Measurements from ENCODE around the gene COPS8.

GRCh38 chr2:235503022-235503642 is 9.3 kb downstream of the AGAP1 start:
- PRO-cap = no peak

GRCh38 chr2:235588443-235589217 is 94.8 kb downstream of the AGAP1 start:
- PRO-cap = no peak

DNA sequence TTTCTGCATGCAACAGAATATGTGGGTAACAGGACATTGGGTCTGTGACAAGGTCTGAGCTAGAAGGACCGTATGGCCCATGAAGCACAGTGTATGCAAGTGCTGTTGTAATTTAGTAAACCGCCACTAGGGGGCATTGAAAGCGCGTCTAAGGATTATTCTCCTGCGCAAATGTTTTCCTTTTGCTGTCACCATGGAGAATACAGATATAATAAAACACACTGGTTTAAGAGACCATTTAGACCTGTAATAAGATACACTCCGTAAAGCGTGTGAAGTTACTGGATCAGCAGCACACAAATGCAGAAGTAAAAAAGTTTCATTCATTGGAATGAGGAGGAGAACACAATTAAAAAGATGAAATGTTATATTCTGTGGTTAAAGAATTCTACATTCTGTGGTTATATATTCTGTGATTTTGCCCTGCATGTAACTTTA is 272.4 kb downstream of the AGAP1 start:
- PRO-cap = no peak

- PRO-cap = no peak
Observed at GRCh38 chr2:235792529-235793193, 298.8 kb downstream of the AGAP1 start.

DNA sequence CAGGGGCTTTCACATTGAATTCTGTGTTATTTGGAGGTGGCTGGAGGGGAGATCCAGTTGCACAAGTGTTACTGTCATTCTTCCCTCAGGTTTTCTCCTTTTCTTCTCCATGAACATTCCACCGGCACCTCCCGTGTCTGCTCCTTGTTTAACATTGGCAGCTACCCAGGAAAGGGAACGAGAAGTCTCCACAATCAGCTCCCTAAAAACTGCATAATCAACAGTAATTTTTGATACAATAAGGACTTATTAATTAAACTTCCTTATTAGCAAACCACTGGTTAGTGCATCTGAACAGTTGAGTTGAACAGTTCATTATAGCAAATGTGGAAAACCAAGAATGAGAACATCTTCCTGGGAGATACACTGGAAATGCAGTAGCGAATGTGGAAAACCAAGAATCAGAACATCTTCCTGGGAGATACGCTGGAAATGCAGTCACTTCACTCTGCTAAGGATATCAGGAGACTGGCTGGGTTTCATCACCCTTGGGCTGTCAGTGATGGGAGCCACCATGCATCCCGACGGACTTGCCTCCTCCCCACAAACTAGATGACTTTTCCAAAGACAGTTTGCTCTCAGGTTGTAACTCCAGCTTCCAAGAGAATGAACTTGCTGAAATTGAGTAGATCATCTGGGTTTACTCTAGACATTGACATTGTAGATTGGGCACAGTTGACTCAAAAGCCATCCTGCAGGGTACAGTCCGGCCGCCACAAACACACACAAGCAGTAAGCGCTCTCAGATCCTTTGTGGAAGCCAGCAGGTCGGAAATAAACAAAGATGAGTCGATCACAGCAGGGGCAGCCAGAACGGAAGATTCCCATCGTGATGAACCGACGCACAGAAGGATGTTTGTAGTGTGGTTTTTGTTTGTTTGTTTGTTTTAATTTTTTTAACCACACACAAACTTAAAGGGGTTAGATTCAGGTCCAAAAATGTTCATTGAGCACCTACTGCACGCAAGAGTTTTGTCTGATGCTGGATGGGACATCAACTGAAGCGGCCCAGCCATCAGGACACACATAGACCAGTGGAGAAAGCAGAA is 192.2 kb downstream of the GBX2 start:
- PRO-cap = no peak

DNA sequence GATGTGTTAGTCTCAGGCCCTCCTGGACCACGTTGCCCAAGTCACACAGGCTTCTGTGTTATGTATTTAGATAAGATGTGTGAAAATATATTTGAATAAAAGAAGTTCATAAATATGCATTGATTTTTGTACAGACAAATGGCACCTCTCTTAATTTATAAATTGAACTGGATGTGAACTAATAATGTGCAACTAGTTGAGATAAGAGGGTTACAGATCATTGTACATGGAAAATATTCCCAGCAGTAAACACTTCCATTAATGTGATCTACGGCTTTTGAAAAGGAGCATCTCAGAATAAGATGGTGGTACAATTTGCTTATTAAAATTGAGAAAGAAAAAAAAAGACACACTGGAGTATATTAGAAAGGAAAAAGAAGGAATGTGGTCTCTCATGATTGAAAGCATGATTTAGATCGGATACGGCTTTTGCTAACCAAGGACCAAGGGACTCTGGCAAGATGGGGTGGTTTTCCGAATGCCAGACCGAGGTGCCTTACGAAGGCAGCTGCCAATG is 43.0 kb downstream of the GBX2 start:
- PRO-cap = no peak

DNA sequence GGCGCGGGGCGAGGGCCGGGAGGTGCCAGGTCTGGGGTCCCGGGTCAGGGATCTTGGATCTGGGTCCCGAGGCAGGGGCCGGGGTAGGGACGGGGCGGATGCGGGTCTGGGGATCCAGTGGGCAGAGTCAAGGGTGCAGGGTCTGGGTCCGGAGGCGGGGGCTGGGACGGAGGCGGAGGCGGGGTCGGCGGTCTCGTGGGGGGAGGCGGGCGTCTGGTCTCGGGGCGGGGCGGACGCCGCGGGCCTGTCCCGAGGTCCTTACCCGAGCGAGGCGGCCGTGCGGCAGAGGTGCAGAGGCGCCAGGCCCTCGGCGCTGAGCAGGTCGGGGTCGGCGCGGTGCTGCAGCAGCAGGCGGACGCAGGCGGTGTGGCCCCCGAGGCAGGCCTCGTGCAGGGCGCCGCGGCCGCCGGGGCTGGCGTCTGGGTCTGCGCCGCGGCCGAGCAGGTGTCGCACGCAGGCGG is 26.7 kb downstream of the ASB18 start:
- PRO-cap = no peak

DNA sequence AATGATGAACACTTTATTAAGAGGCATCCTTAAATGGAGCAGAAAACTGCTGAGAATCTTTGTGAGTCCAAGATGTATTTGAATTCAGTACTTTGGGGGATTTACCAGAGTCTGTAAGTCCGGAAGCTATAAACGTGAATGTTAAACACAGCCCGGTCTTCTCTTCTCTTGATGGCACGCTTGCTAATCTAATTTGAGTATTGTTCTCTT is 663 bp downstream of the ACKR3 start:
- PRO-cap = no peak

- PRO-cap = no peak
Observed at GRCh38 chr2:236576630-236577436, 7.2 kb downstream of the ACKR3 start.

DNA sequence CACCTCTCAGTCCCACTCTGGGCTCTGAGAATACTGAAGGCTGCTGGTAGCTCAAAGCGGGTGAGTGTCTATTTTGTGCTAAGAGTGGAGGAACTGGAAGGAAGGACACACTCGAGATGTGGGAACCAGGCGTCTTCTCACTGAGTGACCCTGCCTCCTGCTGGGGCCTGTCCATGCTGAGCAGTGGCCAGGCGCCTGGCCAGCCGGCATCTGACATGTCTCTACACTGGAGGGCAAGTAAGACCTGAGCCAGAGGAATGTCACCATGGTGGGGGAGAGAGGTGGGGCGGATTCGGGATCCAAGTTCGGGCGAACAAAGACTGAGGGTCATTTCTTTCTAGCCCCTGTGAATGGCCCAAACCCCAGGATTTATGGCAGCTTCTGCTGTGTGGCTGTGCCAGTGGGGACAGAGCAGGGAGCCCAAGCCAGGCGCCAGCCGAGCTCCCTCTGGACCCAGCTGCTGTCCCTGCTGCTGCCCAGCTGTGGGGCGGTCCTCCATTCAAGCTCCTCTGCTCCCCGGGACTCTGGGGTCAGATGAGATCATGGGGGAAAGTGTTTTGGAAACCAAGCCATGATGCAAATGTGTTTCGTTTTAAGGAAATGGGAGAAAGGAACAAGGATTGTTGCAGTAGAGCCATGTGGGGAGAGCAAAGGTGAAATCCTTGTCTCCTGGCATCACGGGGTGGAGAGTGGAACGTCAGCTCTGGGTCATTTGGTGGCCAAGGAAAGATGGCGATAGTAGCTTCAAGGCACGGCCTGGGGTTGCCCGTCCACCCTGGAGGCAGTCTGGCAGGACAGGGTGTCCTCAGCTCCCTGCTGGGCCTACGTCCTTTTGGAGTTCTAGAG is 8.0 kb downstream of the ACKR3 start:
- PRO-cap = no peak

DNA sequence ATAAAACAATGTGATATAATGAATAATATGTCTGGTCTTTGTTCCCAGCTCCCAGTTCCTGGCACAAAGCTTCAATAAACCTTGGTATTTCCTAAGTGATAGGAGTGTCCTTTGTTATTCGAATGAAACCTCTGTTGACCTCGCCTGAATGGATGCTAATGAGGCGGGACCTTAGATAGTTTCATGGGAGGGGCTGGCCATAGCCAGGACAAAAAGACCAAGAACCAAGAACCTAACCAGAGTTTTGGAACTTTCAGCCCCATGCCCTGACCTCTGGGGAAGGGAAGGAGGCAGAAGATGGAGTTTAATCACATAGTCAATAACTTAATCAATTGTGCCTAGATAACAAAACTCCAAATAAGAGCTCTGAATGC is 257.6 kb upstream of the COPS8 start:
- PRO-cap = no peak

- PRO-cap = no peak
Observed at GRCh38 chr2:236871443-236872588, 213.9 kb upstream of the COPS8 start.

DNA sequence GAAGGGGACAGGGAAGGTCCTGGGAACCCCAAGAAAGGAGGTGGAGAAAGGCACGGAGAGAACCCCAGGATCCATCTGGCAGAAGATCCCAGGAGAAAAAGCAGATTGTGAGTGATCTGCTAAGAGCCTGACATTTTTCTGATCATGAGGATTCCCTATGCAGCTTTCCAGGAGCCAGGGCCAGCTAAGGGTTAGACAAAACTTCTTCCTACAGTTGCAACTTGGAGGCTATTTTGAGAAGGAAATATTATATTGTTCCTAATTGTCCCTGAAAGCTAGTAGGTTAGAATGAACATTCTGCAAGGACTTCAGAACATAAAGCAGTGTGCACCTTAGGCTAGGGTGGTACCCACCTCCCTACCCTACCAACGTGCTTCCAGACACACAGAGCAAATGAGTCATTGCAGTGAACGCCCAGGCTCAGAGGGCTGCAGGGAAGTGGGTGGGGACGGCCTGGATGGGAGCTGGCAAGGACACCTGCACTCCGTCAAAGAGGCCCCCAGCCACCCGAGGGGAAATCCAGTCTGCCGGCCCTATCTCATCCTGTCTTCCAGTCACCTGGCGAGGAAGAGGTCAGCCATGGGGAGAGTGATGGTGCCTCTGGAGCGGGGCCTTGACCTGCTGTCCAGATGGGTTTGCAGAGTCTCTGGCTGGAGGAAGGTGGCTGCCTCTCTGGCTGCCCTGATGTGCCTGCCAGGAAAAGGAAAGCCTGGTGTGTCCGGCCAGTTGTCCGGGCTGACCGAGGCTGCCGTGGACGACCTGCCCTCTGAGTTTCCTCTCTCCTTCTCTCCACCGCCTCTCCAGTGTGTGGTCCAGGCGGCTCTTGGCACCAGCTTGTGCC is 209.9 kb upstream of the COPS8 start:
- PRO-cap = no peak

GRCh38 chr2:236967904-236968567 is 117.7 kb upstream of the COPS8 start:
- PRO-cap = no peak

GRCh38 chr2:237084983-237086083 is at the start of gene COPS8:
Gene COPS8, plus strand, starts transcription at chr2:237085889.
- PRO-cap = bidirectional peak, plus-strand start at chr2:237085332, minus-strand start at chr2:237085273; bidirectional peak, plus-strand start at chr2:237085913, minus-strand start at chr2:237085729

DNA sequence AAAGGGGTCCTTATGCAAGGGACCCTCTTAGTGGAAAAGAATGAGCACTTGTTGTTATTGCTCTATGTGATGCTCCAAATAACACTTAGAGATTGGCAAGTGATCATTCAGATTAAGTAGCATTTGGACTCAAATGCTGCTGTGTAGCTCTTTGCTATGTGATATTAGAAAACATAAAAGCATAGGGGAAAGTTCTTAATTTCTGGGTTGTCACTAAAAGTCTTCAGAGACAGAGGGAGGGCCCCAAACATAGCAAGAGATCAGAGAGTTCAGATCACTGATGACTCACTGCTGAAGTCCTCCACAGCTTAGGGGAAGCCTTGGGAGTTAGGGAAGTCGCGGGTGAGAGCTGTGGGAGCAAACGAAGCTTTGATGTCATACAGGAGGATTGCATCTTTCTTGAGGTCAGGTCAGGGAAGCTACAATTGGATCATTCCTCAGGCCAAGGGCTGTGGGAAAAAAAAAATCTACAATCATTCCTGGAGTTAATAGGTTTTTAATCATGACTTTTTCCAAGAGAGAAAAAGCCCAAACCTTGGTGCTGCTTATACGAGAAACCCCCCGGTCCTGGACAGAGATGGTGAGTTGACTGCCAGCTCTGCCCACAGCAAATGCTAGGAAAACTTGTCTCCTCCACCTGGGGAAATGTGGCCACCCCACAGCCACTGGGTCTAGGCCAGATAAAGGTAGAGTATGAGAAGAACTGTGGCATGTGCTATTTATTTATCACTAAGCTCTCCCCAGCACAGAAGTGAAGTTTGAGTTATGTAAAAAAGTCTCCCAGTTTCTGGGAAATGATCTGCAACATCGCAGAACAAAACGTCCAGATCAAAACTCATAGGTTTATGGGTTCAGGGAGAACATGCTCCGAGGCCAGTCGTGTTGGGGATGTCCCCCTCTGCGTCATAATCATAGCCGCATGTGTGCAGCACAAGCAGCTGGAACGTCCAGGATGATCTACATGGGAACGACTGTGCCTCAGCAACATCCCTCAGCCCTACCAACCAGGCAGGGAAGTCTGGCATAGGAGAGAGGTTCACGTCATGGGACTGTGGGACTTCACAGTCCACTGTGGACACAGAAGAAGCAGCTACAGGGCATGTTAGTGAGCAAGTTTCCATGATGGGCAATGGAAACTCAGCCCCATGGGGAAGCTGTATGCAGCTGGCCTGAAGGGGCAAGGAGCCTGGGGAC is 96.4 kb downstream of the COPS8 start:
- PRO-cap = no peak

DNA sequence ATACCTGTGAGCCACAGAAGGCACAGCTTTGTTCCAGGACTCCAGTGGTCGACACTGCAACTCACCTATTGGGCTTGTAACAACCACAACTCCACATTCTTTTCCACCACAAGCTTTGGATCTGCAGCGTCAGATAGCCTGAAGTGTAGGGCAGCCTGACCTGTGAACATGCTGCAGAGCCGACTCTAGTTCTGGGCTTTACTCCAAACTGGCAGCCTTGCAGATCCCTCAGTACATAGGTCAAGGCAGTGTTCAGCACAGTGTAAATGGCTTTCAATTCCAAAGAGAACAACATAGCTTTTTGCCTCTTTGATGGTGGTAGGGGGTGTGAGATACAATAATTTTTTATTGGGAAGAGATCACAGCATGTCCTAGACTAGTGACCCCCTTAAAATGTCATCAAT is 149.7 kb downstream of the COPS8 start:
- PRO-cap = no peak

- PRO-cap = no peak
Observed at GRCh38 chr2:237300039-237300385, 114.0 kb downstream of the COL6A3 start.

DNA sequence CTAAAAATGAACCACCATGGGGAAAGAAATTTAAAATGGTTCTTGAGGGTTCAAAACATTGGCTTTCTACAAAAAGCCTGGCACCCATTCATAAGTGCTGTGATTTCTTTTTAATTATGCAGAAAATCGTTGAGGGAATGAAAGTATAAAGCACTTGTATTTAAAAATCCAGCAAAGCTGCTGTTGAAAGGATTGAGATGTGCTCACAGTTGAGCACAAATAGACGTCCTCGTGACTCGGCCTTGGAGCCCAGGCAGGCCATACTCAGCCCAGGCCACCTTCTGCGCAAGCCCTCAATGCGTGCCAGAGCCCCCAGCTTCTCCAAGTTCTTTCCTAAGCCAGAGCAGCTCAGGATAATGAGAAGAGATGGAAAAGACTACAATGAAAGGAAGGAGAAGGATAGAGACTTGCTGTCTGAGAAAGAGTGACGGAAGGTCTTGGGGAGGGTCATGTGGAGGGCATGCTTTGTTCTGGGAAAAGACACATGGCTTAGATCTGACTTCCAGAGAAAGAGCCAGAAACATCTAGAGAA is 92.8 kb downstream of the COL6A3 start:
- PRO-cap = no peak

GRCh38 chr2:237356987-237357493 is 56.9 kb downstream of the COL6A3 start:
- PRO-cap = no peak

All from LUHMES (cell line).